Glomerular endothelial cell (primary cell): Measurements from ENCODE around the gene RASGEF1B.

DNA sequence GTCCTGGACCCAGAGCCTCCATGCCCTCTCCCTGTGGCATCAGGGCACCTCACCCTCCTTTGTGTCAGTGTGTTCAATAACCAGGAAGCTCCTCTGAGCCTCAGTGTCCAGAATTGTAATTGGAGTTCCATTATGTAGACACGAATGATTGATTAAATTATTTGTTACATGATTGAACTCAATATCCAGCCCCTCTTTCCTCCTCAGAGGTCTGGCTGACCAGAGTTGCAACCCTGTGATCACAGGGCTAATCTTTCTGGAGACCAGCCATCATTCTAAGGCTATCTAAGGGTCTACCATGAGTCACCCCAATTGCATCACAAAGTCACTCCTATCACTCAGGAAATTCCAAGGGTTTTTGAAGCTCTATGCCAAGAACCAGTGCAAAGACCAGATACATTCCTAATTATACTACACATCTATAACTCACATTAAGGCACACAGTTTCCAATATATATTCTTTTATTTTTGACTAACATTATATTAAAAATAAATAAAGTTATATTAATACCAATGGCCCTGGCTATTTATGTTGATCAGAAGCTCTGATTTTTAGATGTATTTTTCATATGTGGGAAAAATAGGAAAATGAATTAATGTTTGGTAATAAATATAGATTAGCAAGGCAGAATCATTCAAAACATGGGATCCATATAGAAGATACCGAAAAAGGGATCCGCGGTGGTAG, 9.0 kb downstream of the ANXA3 start:
- RAMPAGE, long total RNA: no peak

- RAMPAGE, long total RNA: no peak
These were observed 11.3 kb downstream of the BMP2K start for GRCh38 chr4:78787172-78788066.

GRCh38 chr4:78910153-78911208, 28.8 kb downstream of the PAQR3 start:
- RAMPAGE, long total RNA: no peak

DNA sequence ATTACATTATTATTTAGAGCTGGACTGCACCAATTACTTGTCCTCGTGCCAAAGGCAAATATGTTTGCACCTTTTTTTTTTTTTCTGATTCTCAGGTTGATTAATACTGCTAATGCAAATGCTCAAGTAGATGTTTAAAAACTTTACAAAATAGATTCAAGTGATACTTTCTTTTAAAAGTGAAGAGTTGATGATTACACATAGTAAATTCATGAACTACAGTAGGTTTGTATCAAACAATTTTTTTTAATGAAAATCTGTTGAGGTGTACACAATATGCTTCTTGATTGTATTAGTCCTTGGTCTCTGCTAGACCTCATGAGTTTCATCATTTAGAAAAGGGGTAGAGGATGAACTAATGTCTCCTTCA, 25.4 kb downstream of the PAQR3 start:
- RAMPAGE, long total RNA: no peak

DNA sequence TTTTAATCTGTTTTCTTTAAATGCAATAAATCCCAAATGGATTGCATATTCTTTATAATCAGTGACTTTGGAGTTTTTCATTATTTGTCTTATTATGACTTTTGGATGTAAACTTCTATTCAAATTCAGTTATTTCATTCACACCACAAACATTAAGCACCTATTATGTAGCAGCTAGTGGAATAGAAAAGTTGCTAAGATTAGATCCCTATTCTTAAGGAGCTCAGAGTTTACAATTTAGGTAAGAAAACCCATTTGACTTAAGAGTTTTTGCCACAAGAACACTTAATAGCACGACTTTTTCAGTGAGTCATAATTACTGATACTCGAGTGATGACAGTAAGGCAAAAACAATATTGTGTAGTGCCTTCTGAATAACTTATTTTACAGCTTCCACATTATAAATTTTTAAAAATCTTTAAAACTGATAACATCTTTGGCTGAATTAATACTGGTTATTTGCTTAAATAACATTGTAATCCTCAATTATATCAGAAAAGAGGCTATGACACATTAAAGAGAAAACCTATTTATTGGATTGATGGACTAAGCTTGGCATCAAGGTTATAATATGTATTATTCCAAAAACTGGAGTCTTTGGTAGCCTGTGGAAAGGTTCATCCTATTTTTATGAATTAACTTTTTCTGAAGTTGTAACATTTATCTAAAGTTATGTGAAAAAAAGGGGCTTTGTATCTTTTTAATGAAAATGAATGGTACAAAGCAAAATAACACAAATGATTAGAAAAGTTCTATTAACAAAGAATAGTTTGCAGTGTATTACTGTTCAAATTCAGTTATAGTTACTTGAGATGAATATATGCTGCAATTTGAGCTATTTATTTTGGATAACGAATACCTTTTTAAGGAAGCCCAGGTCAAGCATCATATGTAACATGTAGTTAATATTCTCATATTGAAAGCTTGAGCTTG, 22.7 kb downstream of the PAQR3 start:
- RAMPAGE, long total RNA: no peak

DNA sequence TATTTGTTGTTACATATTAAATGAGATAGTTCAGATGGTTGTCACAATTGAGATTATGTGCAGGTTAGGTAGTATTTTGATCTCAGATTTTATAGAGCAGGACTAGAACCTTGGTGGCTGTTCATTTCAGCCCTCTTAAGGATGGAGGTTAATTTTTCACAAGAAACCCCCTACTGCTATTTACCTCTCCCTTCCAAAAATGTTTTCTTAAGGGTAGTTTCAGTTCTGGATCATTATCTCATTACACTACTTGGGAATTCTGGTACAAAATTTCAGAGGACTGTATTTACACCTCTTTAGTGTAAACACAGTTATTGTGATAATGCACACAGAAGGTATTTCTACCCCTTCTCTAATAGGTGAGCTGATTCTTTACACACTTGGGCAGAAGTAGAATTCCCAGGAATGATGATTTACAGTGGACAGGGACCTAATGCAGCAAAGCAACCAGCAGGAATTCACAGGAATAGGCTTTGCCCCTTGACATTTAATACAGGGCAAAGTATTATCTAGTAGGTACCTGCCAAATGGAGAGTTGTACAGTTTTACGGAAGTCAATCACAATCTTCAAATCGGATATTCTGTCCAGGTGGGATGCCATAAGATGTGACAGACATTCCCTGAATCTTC, 21.9 kb downstream of the PAQR3 start:
- RAMPAGE, long total RNA: no peak

DNA sequence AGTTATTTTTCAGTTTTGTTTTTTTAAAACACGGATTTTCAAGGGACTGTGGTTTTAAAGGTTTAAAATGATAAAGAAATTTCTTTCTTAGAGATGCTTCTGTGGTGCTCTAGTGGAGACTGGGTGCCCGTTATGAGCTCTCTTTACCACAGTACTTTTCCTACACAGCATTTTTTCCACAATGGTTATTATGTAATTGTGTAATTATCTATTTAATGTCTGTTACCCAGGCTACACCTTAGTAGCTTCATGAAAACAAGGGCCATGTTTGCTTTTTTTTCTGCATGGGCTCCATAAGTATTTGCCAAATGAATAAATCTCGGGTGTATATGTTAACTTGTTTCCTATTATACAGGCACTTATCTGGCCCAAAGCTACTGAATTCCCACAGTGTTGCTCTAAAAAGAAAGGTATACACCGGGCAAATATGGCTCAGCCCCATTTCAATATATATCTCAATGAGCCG, 915 bp downstream of the PAQR3 start:
- RAMPAGE, long total RNA: no peak

- RAMPAGE, long total RNA: no peak
These were observed 167.2 kb downstream of the ANTXR2 start for GRCh38 chr4:79905805-79906338.

GRCh38 chr4:80058480-80059199, 14.4 kb downstream of the ANTXR2 start:
- RAMPAGE, long total RNA: no peak

DNA sequence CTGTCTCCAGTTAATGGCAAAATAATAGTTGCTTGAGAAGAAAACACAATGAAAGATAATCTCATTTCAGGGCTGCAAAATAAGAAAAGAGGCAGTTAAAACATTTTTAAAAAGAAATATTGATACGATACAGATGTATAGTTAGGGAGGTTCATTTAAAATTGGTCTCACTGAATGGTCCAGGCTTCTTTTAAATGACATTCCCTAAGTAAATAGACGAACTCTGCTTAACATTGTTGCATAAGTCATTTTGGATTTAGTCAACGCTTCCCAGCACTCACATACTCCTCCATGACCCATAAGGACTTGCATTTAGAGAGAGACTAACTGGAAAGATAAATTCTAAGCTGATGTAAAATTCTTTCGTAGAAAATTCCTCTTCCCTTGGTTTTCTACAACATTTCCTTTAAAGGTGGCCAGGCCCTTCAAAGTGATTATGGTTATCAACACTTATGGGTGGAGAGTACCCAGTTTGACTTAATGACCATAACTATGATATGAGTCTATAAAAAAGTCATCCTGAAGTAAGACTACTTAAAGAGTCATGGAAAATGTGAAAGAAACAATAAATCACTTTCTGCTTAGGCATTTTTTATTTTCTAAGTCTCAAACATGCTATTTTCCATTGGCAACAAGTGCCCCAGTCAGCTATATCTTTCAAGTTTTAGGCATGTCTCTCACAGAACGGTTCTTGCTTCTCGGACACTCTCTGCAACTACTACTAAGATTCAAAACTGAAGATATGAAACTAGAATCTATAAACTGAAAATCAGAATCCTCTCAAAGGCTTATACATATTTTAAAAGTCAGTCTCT, 3.4 kb downstream of the ANTXR2 start:
- RAMPAGE, long total RNA: no peak

DNA sequence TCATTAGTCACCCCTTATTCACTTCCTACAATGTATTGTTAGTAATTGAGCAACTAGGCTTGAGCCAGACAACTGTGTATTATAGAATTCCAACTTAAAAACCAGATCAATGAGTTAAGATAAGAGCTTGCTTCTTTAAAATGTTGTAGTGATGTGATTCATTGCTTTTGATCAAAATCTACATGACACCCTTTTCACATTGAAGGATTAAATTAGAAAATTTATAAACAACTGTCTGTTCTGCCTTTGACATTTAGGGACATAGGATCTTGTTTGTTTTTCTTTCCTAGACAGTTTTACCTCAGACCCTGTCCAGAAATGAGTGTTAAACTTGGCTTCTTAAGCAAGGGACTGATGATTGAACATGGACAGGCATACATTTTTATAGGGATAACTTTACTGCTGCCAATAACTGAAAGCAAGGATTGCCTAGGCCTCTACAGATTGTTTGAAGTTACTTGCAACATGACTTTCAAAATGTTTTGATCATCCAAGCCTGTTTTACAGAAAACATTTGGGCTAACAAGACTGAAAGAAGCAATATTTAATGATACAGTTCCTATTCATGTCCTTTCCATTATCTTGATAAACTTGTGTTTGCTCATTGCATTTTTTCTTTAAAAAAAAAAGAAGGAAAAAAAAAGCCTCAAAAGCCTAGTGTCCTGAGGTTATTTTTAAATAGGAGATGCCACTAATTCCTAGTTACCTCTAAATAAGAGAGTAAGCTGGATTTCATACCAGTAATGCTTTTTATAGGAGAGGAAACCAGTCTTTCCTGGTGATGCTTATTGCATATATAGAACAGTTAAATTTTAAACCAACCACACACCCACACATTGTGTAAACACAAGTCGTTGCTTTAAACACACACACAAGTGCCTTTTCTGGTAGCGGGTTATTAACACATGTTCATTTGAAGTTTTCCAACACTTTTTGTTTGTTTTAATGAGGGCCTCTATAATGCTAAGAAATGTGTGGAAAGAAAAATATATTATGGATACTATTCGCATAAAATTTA, 2.5 kb downstream of the ANTXR2 start:
- RAMPAGE, long total RNA: no peak

GRCh38 chr4:80071846-80072925, 843 bp downstream of the ANTXR2 start:
- RAMPAGE, long total RNA: no peak

DNA sequence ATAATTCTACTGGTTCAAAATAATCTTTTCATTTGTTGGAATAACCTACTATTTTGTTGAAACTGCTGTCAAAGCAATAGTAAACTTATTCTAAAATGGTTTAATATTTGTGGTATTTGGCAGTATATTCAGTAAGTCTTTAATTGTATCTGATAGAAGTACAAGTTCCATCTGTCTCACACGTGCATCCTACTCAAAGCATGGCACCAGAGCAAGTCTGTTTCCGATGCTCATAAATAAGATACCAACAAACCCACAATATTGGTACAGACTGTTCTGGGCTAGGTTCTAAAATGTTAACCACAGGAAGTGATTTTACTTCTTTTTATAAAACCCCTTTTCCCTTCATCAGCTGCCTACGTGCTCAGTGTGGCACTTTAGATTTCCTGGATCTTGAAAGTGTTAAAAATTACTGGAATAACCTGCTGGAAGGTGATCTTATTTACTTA, 165.0 kb downstream of the CFAP299 start:
- RAMPAGE, long total RNA: no peak

DNA sequence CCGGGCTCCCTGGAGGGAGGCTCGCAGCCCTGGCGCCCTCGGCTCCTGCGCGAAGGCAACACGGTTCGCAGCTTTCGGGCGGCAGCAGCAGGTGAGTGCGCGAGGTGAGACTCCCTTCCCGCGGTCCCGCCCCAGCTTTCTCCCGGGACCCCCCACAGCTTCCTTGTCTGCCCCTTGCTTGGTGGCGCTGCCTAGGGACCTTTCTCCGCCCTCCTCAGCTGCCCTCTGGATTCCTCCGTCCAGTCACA, 926 bp downstream of the BMP3 start:
- RAMPAGE, long total RNA: no peak

DNA sequence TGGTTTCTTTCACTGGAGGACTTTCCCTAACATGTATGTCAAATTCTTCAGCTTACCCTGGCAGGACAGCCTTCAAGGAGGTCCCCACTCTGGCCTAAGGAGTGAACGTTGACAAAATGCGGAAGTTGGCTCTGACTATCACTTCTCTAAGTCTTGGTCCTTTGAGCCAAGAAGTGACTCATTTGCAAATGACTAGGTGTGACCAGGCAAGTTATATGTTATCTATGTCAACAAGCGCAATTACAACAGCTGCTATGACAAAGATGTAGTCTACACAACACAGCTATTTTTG, 50.3 kb downstream of the RASGEF1B start:
- RAMPAGE, long total RNA: no peak

DNA sequence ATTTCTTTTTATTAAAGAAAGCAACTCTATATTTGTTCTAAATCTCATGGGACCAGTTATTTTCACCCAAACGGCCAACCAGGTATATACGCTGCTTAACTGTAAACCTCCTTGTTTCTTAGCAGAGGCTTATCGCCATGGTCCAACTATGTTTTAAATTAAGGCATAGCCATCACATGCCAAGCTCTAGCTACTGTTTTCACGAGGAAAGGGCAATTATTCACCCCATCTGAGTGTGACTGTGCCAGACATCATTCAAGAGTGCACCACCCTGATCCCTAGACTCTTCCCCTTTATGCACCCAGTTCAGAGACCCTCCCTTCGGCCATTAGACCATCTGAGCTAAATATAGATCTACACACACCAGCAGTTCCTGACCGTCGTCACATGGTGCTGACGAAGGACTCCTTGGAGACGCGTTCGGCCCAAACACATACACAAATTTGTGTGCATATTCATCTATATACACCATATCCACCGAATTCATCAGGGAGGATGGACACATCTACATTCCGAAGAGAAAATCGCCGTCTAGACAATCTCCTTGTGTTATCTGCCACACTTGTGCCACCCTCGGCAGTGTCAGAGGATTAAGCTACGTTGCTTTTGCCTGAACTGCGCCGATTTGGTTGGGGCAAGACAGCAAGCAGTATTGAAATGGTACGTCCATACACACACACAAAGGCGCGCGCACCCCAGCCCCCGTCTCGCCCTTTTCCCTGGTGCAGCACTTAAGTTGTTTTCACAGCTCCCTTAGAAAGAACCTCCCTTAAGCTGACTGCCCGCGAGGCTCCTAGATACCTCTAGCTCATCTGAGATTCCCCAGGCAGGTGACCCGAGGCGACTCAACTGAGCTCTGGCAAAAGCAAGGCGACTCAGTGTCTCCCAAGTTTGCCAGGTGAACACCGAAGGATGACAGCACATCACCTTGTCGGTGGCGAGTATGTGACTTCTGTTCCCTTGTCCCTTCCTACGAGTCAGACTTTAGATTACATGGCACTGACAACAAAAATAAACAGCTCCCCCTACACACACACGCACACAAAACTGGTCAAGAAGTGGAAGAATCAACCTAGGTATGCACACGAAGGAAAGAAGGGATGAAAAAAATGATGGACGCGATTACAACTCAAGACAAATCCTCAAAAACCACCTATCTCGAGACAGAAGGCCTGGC, 1.1 kb downstream of the RASGEF1B start:
- RAMPAGE, long total RNA: no peak

GRCh38 chr4:81471397-81471959, at the start of gene RASGEF1B:
Gene RASGEF1B, minus strand, starts transcription at chr4:81471907.
- RAMPAGE, long total RNA: no peak

DNA sequence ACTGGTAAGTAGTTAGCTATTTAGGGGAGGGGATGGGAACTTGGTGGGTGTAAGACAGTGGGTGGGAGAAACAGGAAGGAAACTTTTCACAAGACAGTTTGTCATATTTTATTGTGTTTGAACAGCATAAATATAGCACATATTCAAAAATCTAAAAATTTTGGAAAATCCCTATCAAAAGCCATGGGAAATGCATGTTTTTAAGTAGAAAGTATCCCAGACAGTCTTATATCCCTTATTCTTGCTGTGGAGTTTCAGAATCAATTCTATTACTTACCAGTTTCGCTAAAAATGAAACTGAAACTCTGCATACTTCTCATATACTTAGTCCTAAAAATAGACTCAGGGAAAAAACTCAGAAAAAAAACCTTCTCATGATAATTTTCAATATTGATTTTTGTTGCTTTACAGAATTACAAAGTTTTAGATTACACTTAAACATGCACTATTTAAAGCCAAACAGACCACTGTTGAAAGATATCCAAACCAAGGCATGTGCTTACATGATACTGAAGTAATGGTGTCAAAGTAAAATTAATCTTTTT, 22.4 kb upstream of the RASGEF1B start:
- RAMPAGE, long total RNA: no peak

DNA sequence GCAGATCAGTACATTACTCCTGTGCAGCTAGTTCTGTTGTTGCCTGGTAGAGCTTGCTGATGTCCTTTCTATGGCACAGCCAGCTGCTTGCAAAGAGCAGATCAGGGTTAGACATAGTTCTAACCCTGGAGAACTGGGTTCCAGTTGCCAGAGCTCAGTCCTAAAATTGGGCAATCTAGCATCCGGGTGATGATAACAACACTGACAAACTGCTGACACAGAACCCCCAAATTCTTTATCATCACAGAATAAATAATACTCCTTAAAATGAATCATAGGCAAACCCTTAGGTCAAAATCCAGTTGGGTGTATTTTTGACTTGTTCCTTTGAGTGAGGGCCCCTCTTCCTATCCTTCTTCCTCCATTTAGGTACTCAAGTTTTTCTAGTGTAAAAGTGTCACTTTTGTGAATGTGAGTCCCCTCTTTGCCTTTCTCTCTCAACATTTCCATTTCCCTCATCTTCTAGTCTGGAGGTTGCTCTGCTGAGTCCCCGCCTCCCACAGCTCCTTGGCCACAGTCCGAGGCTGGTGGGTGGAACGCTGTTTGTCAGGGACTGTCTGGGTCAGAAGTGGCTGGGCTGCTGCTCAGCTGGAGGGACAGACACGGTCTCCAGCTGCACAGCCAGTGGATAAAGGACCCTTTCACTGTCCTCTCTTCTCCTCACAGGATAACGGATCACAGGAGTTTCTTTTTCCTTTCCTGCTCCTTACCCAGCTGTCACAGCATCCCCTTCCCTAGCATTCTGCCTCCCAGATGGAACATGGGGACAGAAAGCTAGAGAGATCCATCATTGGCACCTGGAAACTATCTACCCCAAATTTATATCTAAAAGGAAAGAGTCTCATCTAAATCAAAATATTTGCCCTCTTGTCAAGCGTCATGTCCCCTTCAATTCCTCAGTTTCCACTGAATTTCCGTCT, 93.7 kb upstream of the RASGEF1B start:
- RAMPAGE, long total RNA: no peak

- RAMPAGE, long total RNA: no peak
These were observed 94.6 kb upstream of the RASGEF1B start for GRCh38 chr4:81566068-81566918.